ENCODE measurements around a stretch of chr14.

GRCh38 chr14:35154067-35154410 lies 31.7 kb downstream of the PRORP start:
- PRO-cap, 2 experiments: no peak in any of the 2 experiments

GRCh38 chr14:35300094-35300459 lies 7.9 kb downstream of the PSMA6 start:
- PRO-cap, 2 experiments: no peak in any of the 2 experiments

DNA sequence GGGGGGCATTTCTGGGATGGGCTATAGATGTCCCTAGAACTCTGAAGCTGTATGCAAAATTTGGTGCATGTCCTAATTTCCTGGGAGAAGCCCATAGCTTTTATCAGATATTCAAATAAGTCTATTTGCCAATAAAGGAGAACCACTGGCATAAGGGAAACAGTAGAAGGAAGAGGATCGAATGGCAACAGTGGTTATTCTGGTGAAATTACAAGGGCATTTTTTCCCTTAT lies 34.2 kb downstream of the PSMA6 start:
- PRO-cap, 2 experiments: no peak in any of the 2 experiments

- PRO-cap, 2 experiments: no peak in any of the 2 experiments
Observed at GRCh38 chr14:35331637-35332047, 39.5 kb downstream of the PSMA6 start.

- PRO-cap, 2 experiments: no peak in any of the 2 experiments
Observed at GRCh38 chr14:35347279-35347935, 55.2 kb downstream of the PSMA6 start.

GRCh38 chr14:35402951-35403529 lies 1.5 kb downstream of the NFKBIA start:
- PRO-cap, 2 experiments: no peak in any of the 2 experiments

DNA sequence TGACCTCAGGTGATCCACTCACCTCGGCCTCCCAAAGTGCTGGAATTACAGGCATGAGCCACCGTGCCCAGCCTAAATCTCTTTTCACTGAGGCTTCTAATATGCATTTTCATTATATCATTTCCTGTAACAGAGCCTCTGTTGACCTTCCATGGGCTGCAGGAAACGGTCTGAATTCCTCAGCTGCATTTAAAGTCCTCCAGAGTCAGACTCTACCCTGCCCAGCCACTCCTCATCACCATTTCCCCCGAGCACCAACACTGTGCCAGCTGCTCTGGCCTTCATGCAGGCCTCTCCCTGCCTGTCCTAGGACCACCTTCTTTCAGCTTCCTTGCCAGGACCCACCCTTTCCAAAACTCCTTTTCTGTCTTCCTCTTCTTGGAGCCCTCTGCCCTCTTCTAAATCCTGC lies 9.8 kb upstream of the NFKBIA start:
- PRO-cap, 2 experiments: peak in 1 of 2 experiments; most common plus-strand start position 242 of the sequence (in 1); most common minus-strand start position 89 of the sequence (in 1)

- PRO-cap, 2 experiments: no peak in any of the 2 experiments
Observed at GRCh38 chr14:35600066-35600647, 66.2 kb downstream of the INSM2 start.

- PRO-cap, 2 experiments: no peak in any of the 2 experiments
Observed at GRCh38 chr14:35808120-35808503, 983 bp downstream of the RALGAPA1 start.

DNA sequence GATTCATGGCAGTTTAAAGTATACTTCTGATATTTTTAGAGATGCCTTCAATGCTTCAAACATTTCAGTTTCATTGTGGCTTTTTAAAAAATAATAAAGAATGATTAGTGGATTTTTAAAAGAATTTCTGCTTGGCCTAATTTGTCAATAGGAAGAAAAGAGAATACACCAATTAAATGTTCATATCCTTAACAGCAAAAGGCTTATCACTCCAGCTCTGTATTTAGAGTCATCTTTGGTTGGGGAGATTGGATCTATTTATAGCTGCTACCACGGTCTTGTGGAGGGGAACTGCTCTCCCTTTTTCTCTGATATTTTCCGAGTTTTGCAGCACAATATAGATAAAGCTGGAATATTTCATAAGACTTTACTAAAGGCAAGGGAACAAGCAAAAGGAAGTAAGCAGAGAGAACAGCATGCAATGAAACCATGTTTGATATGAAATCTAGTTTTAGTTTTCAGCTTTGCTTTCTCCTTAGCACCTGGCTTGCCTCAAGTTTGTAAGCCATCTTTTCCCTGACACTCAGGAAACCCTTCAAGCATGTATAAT lies 35.1 kb downstream of the BRMS1L start:
- PRO-cap, 2 experiments: peak in 1 of 2 experiments; most common plus-strand start position 261 of the sequence (in 1)

DNA sequence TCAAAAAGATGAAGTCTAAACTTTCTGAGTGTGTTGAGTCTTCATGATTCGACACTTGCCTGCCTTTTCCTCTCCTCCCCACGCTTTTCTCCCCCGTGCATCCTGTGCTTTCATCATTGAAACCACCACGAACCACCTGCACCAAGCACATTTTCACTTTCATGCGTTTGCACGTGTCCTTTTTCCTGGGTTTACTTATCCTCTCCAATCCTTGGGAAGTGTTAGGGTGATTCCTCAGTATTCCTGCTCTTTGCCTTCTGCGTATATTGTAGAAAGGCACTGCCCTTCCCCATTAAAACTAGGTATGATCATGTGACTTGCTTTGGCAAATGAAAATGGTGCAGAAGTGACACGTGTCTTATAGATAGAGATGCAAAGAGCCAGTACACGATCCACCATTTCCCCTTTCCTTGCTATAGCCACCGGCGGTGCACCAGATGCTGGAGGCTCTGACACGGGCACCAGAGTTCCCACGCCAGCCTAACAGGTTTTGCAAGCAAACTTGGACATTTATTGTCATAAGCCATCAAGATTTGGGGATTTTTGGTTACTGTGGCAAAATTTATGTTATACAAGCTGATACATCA lies 106.6 kb downstream of the BRMS1L start:
- PRO-cap, 2 experiments: no peak in any of the 2 experiments

- PRO-cap, 2 experiments: no peak in any of the 2 experiments
Observed at GRCh38 chr14:36451294-36452215, 68.5 kb downstream of the NKX2-1 start.

GRCh38 chr14:36510034-36511025 lies 9.7 kb downstream of the NKX2-1 start:
- PRO-cap, 2 experiments: no peak in any of the 2 experiments

DNA sequence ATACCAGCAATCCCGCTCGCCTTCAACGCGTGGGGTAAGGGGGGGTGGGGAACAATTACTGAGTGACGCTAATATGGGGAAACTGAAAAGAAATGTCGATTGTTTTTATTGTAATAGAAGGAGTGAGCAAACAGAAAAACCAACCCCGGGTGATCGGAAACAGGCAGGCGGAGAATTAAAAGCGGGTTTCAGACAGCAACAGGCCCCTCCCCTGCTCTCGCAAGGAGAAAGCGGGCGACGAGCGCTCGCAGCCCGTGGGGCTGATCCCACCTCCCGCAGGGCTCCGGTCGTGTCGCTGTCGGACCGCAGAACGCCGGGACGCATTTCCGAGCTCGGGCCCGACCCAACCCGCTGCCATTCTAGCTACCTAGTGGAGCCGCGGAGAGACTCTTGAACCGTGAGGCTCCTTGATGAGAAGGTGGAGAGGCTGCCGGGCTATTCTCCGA lies 4.3 kb upstream of the PAX9 start:
- PRO-cap, 2 experiments: no peak in any of the 2 experiments

DNA sequence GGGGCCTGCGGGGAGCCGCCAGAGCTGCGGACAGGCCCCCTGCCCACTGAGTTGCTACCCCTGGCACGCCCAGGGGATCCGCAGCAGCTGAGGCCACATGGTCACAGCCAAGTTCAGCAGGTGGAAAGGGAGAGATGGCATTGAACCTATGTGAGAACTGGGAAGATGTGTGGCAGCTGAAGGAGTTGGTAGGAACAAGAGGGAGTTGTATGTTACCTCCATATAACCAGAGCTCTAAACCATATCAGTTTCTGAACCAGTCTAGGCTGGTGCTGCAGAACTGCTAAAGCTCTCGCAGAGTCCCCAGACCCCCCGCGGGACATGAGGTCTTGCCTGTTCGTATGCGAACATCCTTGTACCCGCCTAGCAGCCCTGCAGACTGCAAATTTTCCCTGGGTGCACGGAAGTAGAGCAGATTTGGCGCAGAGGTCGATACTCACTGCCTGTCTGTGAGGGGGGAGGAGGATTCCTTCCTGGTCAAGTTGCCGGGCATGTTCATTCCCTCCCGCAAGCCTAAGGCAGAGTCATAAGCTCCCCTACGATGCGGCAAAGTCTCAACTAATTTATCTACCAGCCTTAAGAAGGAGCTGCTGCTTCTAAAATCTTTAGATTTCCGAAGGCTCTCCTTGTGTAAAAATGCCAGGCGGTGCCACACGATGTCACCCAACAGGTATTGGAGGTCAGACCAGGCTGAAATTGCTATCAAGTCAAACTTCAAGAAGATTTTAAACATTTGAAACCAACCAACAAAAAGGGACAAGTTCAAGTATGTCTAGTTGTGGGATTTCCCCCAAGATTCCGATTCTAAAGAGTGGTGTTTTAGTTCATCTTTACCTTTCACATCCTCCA lies 1.8 kb upstream of the PAX9 start:
- PRO-cap, 2 experiments: no peak in any of the 2 experiments

DNA sequence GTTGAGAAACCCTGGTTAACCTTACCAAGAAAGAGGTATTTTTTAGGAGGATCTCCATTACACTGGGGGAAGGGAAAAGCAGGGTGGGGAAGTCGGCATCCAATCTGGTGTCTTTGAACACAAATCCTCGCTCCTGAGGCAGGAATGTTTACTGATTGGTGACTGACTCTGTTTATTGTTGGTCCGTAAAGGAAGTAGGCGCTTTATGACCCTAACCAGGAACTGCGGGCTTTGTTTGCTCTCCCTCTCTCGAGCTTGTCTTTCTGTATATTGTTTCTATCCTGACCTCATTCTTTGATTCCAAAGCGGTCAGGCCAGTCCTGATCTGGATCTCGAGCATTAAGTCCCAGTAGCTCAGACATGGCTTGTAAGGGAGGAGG lies 194.4 kb downstream of the PAX9 start:
- PRO-cap, 2 experiments: no peak in any of the 2 experiments

GRCh38 chr14:37036613-37037230 lies 135.7 kb downstream of the SLC25A21 start:
- PRO-cap, 2 experiments: no peak in any of the 2 experiments

GRCh38 chr14:37466058-37466439 lies 129.0 kb downstream of the FOXA1 start:
- PRO-cap, 2 experiments: no peak in any of the 2 experiments

- PRO-cap, 2 experiments: no peak in any of the 2 experiments
Observed at GRCh38 chr14:38194591-38195079, 13.1 kb upstream of the SSTR1 start.

- PRO-cap, 2 experiments: no peak in any of the 2 experiments
Observed at GRCh38 chr14:38207090-38207682, 518 bp upstream of the SSTR1 start.

Measured in heart right ventricle (tissue), 2 donors.